Neural cell (in vitro differentiated cells): ENCODE results near the genes SULT1E1 and MOB1B.

DNA sequence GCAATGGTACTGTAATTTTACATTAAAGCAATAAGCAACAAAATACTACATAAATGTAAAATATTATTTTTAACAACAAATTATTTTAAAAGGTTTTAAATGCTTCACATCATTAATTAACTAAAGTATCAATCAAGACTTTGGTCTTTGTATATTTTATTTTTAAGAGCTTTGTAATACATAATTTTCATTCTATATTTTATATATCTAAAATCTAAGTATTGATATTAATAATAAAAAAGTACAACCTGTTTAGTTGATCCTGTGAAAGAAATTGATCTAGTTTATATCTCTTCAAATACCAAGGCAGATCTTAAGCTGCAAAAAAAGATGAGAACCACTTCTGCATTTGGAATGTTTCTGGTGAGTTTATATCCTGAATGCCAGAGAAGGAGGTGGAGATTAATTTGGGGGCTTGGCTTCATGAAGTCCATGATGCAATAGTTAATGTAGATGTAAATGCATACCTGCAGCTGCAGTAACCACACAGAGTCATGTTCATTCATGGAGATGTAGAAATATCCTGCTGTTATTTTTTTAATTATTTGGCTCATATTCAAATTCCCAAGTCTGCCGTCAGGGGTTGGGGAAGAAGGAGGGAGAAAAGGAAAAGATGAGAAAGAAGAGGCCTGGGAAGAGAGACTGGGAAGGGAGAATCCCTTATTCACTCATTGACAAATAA, at the start of gene SULT1E1:
TSS of gene SULT1E1 (minus strand) at position 345 of the 682 bp plus-strand sequence.
- RAMPAGE, long total RNA: no peak

- RAMPAGE, long total RNA: no peak
These were observed 16.3 kb downstream of the UTP3 start for GRCh38 chr4:70704370-70705219.

DNA sequence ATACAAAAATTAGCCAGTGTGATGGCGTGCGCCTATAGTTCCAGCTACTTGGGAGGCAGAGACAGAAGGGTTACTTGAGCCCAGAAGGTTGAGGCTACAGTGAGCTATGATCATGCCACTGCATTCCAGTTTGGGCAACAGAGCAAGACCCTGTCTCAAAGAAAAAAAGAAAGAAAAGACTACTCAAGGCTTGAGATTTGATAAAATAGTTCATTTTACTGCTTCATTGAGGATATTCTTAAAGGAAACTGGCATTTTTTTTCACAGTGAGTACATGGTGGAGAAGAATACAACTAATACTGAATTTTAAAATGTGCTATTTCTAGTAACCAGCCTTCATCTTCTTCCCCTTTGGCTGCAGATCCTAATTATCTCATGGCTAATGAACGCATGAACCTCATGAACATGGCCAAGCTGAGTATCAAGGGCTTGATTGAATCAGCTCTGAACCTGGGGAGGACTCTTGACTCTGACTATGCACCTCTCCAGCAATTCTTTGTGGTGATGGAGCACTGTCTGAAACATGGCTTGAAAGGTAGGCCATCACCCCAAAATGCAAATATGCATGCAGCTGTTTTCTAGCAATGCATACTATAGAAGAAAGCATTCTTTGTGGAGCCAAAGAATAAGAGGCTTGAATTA, 40.5 kb downstream of the RUFY3 start:
- RAMPAGE, long total RNA: no peak

- RAMPAGE, long total RNA: start-site peak on the minus strand at chr4:70902177-70902228, 275 and 325 reads in 2 replicates
These were observed at the start of gene MOB1B for GRCh38 chr4:70901790-70902992. TSS of gene MOB1B (plus strand) at chr4:70902369.

- RAMPAGE, long total RNA: no peak
These were observed 169.0 kb downstream of the GC start for GRCh38 chr4:71614724-71615339.

DNA sequence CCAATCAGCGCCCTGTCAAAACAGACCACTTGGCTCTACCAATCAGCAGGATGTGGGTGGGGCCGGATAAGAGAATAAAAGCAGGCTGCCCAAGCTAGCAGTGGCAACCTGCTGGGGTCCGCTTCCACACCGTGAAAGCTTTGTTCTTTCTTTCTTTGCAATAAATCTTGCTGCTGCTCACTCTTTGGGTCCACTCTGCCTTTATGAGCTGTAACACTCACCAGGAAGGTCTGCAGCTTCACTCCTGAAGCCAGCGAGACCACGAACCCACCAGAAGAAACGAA, 197.5 kb upstream of the ADAMTS3 start:
- RAMPAGE, long total RNA: no peak

DNA sequence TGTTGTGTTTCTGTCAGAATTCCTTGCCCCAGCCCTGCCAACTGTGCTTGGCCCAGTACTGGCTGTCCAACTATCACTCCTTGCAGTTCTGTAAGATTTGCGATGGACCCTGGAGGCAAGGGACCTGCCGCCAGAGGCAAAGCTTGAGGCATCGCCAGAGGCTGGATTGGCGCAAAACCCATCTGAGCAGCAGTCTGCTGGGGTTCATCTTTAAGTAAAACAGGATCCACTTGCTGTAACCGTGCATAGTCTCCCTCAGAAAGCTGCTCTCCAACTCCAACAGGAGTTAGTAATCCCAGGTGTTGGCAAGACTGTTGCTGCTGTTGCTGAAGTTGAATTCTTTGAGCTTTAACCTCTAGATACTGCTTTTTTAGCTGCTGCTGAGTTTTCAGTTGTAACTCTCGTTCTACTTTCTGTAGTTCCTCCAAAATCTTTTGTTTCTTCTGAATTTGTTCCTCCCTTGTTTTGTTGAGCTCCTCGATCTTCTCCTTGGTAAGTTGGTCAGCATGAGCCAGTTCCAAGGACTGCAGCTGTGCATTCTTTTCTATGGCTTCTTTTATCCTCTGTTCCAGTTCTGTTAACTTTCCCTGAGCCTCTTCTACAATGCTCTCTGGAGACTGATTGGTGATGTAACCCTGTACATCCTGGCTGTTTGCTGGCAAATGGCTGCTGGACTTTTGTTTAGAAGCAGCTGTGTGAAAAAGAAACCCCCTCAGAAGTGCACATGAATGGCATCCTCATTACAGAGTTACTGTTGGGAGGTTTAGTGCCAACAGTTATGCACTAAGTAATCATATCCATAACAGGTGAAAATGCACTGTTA, 70.3 kb upstream of the COX18 start:
- RAMPAGE, long total RNA: no peak

DNA sequence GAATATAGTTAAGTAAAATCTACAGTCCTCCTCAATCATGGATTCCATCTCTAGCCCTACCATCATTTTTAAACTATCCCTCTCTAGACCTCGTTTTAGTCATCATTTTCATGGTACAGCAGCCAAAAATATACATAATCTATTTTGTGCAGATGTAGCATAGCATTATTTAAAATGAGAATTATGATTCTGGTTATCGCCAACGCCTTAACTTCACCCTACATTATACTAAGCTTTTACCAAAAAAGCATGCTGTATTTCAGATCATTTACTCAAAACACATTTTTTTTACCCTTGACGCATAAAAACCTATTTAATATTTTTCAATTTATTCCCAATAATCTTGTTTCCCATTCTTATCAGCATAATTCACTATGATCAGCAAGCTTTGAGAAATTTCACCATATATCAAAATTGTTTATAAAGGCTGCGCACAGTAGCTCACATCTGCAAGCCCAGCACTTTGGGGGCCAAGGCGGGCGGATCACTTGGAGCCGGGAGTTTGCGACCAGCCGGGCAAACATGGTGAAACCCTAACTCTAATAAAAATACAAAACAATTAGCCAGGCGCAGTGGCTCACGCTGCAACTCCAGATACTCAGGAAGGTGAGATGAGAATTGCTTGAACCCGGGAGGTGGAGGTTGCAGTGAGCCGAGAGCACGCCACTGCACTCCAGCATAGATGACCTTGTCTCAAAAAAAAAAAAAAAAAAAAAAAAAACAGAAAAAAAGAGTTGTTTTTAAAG, 8.5 kb downstream of the ANKRD17 start:
- RAMPAGE, long total RNA: no peak

- RAMPAGE, long total RNA: no peak
These were observed 7.0 kb upstream of the ALB start for GRCh38 chr4:73396972-73397536.

DNA sequence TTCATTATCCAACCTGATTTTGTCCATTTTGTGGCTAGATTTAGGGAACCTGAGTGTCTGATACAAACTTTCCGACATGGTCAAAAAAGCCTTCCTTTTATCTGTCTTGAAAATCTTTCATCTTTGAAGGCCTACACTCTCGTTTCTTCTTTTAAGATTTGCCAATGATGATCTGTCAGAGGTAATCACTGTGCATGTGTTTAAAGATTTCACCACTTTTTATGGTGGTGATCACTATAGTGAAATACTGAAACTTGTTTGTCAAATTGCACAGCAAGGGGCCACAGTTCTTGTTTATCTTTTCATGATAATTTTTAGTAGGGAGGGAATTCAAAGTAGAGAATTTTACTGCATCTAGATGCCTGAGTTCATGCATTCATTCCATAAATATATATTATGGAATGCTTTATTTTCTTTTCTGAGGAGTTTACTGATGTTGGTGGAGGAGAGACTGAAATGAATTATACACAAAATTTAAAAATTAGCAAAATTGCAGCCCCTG, 5.5 kb downstream of the ALB start:
- RAMPAGE, long total RNA: no peak

DNA sequence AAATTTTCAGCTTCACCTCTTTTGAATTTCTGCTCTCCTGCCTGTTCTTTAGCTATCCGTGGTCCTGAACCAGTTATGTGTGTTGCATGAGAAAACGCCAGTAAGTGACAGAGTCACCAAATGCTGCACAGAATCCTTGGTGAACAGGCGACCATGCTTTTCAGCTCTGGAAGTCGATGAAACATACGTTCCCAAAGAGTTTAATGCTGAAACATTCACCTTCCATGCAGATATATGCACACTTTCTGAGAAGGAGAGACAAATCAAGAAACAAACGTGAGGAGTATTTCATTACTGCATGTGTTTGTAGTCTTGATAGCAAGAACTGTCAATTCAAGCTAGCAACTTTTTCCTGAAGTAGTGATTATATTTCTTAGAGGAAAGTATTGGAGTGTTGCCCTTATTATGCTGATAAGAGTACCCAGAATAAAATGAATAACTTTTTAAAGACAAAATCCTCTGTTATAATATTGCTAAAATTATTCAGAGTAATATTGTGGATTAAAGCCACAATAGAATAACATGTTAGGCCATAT, 14.0 kb downstream of the ALB start:
- RAMPAGE, long total RNA: no peak

GRCh38 chr4:73589872-73591215, 29.9 kb downstream of the RASSF6 start:
- RAMPAGE, long total RNA: no peak

DNA sequence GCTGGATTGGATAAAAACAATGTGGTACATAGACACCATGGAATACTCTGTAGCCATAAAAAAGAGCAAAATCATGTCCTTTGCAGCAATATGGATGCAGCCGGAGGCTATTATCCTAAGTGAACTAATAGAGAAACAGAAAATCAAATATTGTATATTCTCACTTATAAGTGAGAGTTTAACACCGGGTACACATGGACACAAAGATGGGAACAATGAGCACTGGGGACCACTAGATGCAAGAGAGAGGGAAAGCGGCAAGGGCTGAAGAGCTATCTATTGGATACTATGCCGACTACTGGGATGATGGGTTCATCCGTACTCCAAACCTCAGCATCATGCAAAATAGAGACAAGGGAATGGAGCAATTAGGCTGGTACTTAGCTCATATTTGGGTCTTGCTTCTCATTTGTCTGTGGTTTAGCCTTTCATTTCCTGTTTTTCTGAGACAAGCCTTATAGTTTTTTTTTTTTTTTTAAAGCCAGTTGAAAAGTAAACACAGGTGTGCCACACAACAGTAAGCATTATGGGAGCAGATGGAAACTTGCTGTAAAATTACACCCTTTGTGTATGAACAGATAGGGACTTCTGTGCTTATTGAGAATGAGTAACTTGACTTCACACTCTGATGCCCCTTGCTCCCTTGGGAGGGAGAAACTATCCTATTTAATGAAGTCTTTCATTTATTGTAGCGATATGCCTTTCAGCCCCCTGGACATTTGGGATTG, 13.9 kb downstream of the RASSF6 start:
- RAMPAGE, long total RNA: no peak

- RAMPAGE, long total RNA: no peak
These were observed 49.9 kb upstream of the RASSF6 start for GRCh38 chr4:73670188-73670480.

GRCh38 chr4:73728119-73728364, 12.3 kb upstream of the CXCL8 start:
- RAMPAGE, long total RNA: no peak

- RAMPAGE, long total RNA: no peak
These were observed 3.7 kb downstream of the CXCL8 start for GRCh38 chr4:73744165-73744470.

GRCh38 chr4:73859832-73860118, 6.7 kb downstream of the PF4V1 start:
- RAMPAGE, long total RNA: no peak

DNA sequence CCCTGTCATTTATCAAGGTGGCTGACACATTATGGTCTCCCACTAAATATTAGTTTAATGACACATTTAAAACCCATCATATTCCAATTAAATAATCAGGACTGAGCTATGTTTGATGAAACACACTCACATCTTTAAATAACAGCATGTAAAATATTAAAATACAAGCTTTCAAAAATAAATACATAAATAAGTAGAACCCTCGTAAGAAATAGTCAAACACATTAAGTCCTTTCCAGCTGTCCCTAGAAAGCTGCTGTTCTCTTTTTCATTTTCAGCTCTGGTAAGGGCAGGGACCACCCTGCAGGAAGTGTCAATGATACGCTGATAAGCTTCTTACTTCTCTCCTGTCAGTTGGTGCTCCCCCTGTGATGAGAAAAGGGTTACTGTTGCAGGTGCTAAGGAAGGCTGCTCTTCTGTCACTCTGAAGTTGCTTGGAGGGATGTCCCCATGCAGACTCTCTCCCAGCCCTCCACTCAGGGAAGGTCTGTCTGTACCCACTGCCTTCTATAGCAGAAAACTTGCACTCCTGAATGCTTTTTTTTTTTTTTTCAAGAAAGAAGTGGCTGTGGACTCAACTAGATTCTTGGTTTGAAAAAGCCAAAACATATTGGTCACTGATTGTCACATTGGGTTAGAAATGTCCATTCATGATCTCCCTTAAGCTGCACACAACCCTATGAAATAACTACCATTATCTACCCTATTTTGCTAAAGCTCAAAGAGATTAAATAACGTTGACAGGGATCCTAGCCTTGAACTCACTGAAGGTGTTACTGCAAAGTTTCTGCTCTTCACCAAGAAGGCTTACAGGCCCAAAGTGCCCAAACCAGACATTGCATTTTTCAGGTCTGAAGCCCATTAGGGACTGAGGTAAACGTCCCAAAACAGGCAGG, 1.3 kb downstream of the CXCL3 start:
- RAMPAGE, long total RNA: no peak

DNA sequence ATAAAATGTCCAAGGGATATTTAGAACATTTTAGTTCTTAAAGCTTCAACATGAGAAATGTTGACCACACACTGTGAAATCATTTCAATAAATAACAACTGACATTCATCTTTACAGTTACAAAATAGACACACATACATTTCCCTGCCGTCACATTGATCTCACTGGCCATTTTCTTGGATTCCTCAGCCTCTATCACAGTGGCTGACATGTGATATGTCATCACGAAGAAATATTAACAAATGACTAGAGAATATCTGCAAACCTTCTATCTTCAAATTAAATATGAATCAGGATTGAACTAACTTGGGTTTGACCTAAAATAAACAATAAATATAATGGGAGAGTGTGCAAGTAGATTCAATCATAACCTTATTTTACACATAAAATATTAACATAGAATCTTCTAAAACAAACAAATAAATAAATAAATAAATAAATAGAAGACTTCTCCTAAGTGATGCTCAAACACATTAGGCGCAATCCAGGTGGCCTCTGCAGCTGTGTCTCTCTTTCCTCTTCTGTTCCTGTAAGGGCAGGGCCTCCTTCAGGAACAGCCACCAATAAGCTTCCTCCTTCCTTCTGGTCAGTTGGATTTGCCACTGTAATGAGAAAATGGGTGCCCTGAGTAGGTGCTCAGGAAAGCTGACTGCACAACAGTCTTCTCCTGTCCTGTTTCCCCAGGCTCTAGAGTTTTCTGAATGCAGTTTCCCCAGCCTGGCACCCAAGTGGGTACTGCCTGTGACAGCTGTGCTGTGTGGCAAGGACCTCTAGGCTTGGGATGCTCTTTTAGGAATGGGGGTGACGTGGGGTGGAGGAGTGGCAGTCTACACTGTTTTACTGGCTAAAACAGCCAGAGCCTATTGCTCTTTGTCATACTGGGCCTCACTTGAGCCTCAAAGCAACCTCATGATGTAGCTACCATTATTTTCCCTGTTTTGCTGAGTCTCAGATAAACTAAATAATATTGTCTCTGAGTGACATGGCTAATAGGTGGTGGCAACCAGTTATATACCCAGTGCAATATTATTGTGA, 1.5 kb downstream of the CXCL2 start:
- RAMPAGE, long total RNA: no peak

GRCh38 chr4:74105431-74106172, 6.6 kb upstream of the CXCL2 start:
- RAMPAGE, long total RNA: no peak